Mesothelial cell of epicardium (in vitro differentiated cells): ENCODE measurements around a stretch of chr11.

- PRO-cap: no peak
Observed at GRCh38 chr11:9701723-9702356, 38.0 kb downstream of the SWAP70 start.

- PRO-cap: no peak
Observed at GRCh38 chr11:9740028-9741050, 76.5 kb downstream of the SWAP70 start.

DNA sequence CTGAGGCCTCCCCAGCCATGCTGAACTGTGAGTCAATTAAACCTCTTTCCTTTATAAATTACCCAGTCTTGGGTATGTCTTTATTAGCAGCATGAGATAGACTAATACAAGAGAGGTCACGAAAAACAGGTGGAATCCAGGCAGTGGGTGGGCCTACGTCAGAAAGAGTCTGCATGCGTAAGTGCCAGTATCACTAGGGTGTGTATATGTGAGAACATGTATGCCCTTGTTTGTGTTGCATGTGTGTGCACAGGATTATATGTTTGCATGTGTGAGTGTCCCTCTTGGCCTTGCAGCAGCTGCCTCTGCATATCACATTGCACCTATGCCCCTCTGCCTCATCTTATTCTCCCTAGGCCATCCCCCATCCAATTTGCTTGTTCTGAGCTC lies 104.1 kb downstream of the SWAP70 start:
- PRO-cap: no peak

GRCh38 chr11:9855639-9856410 lies 191.9 kb downstream of the SWAP70 start:
- PRO-cap: no peak

- PRO-cap: no peak
Observed at GRCh38 chr11:9922792-9923208, 258.9 kb downstream of the SWAP70 start.

GRCh38 chr11:10134747-10135340 lies 159.2 kb downstream of the SBF2 start:
- PRO-cap: no peak

DNA sequence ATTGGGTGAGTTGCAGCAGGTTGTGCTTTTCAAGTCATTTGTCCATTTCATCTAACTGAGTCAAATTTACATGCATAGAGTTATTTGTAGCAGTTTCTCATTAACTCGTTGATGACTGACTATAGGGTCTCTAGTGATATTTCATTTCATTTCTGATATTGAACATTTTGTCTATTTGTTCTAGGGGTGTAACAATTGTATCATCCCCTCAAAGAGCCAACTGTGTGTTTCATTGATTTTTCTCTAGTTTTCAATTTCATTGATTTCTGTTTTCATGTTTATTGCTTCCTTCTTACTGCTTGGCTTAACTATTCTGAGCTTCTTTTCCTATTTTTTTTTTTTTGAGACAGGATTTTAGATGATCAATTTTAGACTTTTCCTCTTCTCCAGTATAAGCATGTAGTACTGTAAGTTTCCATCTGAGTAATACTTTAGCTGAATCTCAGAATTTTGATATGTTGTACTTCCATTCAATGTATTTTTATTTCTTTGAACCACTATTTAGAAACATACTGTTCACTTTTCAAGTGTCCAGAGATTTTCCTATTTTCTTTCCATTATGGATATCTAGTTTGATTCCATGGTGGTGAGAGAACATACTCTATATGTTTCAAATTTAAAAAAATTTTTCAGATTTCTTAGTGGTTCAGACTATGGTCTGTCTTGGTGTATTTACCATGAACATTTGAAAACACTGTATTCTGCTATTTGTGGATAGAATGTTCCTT lies 155.7 kb downstream of the SBF2 start:
- PRO-cap: no peak

DNA sequence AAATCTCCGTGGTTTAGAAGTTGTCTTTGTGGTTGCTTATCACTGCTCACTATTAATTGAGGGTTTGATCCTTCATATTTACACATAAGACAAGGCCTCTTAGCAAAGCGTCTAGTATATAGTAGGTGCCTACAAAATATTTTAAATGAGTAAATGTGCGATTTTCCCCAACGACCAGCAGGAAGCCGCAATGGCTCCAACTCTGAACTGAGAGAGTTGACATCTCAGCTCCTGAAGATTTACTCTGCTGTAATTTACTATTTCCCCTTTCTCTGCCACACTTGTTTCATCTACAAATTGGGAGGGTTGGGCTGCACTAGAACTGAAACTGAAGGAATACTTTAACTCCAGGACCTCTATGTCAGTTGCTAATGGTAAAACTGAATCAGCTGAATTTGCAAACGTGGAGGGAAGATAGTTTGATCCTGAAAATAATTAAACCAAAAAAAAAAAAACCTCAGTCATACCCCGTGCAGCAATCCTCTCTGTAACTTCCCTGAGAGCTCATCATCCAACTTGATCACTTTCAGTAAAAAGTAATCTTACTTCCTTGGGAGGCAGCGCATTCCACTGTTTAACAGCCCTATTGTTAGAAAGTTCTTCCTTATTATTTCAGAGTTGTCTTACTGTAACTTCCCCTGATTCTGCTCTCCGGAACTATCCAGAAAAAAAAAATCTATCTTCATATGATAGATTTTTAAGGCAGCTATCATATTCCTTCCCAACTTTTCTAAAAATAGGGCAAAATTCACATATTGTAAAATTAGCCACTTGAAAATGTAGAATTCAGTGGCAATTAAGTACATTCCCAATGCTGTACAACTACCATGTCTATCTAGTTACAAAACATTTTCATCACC lies 1.4 kb upstream of the SBF2 start:
- PRO-cap: no peak

DNA sequence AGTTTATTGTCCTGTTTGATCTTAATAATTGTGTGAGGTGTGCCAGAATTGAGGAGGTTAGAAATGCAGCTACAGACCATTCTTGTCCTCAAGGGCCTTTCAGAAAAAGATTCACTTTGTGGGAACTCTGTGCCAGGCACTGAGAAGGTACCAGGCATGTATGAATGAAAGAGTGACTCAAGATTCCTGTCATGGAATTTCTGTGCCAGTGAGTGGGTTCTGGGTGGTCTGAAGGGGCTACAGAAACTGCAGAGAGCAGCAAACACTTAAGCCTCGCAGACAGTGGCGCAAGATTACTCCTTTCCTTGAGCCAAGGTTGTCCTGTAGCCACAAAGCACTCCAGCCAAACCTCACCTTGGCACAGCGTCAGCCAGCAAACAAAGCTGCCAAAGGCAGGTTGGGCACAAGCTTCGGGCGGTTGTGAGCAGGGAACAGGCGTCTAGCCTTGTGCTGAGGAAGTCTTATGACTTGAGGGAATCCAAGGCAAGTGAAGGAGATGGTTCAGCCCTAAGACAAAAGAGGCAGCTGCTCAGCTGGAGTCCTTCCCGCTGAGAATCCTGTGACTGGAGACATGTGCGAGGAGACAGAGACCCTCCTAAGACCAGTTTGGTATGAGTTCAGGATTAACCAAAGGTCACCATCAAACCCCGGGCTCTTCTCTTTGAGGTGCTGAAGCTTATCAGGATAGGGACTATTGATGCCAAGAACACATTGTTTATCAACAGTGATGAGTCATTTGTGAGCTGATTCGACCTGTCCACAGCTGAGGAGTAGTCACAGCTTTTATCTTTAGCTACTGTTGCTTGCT lies 4.3 kb downstream of the ADM start:
- PRO-cap: no peak

DNA sequence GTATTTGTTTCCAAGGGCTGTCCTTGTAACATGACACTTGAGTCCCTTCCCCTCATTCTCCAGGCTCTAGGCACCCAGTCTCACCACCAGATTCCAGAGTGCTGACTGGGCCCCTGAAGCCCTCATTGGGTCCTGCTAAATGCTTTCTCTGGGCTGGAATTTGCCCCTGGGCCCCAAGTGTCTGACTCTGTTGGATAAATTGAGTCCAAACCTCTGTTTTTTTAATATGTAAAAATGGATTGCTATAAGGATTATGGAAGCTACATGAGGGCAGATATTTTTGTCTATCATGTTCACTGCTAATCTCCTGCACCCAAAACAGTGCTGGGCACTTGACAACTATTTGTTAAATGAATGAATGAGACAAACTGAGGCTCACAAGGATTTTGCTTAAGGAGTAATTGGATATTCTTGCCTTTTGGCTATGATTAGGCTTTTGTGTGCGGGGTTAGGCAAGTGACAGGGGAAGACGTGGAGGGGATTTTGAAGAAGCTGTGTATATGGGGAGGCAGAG lies 45.7 kb downstream of the ADM start:
- PRO-cap: no peak

GRCh38 chr11:10382501-10383089 lies 72.5 kb upstream of the AMPD3 start:
- PRO-cap: no peak

DNA sequence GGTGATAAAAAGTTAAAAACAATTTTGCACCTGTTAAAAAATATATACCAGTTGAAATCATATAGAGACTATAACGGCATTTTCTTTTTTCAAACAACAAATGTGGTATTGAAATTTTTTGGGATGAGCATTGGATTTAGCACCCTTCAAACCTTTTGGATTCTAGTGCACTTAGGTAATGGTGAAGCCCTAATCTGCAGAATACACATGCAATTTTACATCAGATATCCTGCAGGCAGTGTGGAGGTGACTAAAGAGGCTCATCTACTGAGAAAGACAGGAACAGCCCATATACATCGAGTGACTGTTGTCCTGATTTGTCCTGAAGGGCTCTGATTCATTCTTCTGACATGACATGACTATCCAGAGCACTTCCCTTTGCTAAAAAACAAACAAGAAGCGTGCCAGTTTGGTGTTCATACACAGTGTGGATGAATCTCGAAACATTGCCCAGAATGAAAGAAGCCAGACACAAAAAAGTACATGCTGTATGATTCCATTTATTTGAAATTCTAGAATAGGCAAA lies 48.1 kb upstream of the AMPD3 start:
- PRO-cap: no peak

DNA sequence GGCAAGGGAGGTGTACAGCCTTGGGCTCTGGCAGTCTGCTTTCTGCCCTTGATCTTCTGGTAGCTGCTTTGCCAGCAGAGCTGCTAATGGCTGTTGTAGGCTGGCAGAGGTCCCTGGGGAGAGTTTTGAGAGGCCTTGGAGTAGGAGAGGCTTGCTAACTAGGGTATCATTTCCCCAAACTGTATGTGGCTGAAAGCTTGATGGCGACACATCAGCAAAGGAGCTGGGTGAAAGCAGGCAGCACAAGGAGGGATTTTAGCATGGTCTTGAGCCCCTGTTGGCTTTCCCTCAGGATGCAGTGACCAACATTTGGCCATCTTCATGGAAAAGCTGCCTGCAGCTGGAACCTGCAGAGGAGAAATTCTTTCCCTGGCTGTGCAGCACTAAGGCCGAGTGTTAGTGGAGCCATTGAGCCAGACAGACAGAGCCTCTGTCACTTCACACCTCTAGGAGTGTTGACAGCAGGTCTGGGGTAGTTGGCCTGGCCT lies 3.5 kb upstream of the AMPD3 start:
- PRO-cap: no peak

GRCh38 chr11:10488177-10488894 lies 33.3 kb downstream of the AMPD3 start:
- PRO-cap: no peak

GRCh38 chr11:10580461-10581104 lies 12.1 kb upstream of the LYVE1 start:
- PRO-cap: no peak

DNA sequence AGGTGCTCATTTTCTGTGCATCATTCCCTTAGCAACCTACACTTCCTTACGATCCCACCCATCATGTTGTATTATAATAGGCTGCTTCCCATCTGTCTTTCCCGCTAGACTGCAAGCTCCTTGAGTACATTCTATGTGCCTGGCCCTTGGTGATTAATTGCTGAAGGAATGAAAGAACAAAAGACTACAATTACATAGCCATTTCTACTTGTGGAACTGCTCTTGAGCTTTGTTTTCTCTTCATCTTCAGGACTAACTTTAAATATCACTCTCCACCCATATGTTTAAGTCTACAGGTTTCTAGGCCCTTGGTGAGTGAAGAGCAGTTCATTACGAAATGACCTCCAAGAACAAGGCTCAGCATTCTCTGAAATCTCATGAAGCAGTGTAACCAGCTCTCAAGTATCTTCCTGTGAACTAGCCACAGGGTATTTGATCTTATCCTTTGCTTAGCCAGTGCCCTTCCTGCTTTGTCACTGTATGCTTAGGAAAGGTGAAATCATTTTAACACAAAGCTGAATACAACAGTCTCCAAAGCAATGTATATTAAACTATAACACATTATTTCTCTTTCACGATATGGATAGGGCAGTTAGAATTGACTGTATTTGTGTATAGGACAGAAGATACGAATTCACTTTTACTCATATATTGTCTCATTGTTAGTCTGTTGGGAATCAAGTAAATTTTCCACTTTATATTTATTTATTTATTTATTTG lies 20.4 kb upstream of the LYVE1 start:
- PRO-cap: no peak

DNA sequence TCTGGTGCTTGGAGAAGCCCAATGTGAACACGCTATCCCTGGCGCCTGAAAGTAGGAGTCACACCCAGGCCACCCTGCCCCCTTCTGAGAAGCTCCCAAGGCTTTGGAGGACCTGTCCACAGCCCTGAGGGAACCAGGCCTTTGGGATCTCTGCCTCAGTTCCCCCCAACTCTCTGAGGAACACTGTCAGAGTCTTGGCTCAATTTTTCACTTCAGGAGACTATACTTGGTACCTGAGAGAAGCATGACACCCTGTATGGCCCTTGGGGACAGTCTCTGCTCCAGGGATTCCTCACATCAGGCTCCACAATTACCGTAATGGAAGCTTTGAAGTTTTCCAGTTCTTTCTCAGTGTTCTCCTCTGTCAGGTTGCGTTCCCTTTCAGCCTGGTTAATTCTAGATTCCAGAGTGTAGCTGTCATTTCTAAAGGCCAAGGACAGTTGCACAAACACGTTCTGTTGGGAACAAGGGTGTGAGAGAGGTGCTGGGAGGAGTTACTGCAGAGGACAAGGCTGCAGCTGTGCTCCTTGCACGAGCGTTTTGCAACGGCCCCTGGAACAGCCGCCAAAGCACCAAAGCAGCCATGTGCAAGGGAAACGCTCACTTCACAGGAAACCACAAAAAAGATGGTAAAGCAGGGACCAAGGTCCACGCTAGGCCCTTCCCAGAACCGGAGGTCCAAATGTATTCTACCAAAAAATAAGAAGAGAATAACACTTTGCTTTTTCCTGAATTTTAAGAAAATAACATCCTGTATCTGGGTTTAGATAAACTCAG lies 35.8 kb upstream of the LYVE1 start:
- PRO-cap: no peak

- PRO-cap: no peak
Observed at GRCh38 chr11:10618500-10619074, 50.1 kb upstream of the LYVE1 start.

GRCh38 chr11:10624015-10624783 lies 55.7 kb upstream of the LYVE1 start:
- PRO-cap: no peak

GRCh38 chr11:10674227-10674941 lies 19.2 kb downstream of the IRAG1 start:
- PRO-cap: no peak